ENCODE measurements around a stretch of chr9.

- PRO-cap = no peak
- RAMPAGE, long total RNA, 4 experiments = no peak in any of the 4 experiments
Measured at GRCh38 chr9:125493340-125493923, 213.6 kb downstream of the MAPKAP1 start.

DNA sequence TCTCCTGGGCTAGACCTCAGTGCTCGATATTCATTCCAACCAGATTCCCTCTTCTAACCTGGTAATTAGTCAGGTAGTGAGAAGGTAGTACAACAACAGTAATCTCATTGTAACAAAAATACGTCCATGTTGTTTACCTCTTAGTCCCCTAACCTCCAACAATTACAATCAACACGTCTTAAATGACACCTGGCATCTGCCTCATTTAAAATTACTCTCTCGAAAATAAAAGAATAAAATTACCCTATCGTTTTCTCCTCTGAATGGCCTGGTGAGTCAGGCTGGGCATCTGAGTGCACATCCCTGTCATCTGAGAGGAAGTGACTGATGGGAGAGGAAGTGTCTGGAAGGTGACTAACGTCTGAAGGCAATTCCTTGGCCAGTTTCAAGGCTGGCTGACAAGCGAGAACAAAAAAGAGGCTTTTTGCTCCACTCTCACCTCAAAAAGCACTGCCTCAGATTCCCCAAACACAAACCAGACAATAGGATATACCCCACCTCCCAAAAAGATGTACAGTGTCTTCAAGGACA, 57.7 kb downstream of the MAPKAP1 start:
- PRO-cap = unidirectional peak, plus-strand start at position 382 of the sequence
- RAMPAGE, long total RNA, 4 experiments = no peak in any of the 4 experiments

DNA sequence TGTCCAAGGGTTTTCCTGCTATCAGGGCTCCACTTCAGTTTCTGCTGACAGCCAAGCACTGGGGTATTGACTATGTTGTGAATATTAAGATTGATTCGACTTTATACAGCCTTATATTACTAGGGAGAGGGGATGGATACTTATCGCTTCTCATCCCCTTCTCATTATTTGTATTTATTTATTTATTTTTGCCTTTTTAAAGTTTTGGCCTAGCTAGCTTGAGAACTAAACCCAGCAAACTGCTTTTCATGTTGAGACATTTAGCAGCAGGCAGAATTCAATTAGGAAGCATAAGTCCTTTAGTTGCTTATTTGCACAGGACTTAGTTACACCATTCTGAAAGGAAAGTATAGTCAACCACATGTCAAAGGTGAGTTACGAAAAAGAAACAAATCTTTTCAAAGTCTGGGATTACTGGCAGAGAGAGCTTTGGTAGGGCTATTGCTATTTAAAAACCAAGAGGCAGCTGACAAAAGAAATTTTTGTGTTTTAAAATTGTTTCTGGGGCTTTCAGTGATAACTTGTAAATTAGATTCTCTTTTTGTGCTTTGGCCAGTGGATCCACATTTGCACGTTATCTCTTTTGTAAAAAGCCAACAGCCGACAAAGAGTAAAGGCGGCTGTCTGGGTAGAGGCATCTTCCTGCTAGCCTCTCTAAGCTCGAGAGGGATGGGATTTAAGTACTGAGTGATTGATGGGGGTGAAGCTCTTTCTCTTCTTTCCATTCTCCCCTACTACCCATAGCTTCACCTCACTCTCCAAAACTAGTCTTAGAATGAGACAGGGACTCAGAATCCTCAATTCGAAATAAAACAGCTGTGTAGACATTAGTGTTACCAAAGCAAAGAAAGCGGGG, 3.2 kb downstream of the PBX3 start:
- PRO-cap = no peak
- RAMPAGE, long total RNA, 4 experiments = no peak in any of the 4 experiments

DNA sequence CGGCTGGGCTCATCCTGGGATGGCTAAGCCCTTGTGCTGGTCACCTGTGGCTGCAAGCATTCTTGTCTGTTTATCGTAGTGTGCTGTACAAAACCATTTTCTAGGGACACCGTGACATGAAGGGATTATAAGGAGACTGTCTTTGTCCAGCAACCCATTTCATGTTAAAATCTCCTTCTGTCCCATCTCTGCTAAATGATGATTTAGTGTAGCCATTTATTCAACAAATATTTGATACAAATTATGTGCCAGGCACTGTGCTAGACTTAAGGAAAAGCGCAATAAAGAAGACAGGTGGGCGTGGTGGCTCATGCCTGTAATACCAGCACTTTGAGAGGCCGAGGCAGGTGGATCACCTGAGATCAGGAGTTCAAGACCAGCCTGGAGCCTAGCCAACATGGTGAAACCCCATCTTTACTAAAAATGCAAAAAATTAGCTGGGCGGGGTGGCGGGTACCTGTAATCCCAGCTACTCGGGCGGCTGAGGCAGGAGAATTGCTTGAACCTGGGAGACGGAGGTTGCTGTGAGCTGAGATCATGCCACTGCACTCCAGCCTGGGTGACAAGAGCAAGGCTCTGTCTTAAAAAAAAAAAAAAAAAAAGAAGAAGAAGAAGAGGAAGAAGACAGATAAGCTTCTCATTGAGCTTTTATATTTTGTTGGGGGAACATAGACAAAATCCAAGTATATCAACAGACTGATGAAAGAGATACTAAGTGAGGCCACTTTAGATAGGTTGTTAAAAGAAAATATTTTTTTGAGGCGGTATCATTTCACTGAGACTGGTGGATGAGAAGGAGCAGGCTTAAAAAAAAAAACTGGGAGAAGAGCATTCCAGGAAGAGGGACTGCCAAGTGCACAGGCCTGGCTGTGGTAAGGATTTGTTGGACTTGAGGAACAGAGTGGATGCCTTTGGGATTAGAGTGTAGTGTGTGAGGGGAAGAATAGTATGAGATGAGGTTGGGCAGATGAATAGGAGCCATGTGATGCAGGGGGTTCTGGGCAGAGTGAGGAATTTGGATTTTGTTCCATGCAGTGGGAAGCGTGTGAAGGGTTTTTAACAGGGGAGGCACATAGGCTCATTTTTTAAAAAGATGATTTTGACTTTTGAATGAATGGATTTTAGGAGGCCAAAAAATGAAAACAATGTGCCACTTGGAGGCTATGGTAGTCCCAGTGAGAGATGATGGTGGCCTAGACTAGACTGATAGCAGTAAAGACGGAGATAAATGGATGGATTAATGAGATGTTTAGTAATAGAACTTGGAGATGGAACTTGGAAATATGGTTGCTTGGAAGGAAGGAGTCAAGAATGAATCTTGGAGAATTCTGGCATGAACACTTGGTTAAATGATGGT, 57.7 kb downstream of the PBX3 start:
- PRO-cap = no peak
- RAMPAGE, long total RNA, 4 experiments = start-site peak on the plus strand in 1 of 4 experiments, centred at position 844 of the sequence, 11 reads per replicate

GRCh38 chr9:125829671-125830466, 82.7 kb downstream of the PBX3 start:
- PRO-cap = unidirectional peak, minus-strand start at chr9:125830005
- RAMPAGE, long total RNA, 4 experiments = no peak in any of the 4 experiments

DNA sequence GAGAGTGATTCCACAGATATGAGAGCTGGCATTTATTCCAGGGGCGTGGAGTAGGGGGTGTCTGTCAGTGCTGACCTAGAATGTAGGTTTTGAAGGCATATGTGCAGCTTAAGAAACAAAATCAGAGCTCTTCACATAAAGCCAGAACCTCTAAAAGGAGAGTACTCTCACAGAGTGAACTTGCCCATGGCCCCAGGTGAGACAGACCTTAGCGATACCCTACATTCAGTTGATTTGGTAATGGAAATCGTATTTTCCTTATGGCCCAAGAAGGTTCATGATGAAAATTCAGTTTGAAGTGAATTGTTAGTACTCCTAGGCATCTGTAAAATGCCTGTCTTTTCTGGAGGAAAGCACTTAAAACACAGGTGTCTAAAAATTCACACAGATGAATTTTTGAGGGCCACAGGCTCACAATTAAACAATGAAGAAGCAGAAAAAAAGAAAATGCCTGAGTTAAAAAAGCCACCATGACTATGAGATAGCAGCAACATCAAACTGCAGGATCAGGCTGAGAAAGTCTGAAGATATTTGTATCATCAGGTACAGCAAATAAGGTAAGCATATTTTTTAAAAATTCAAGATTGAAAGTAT, 121.4 kb downstream of the PBX3 start:
- PRO-cap = no peak
- RAMPAGE, long total RNA, 4 experiments = no peak in any of the 4 experiments

DNA sequence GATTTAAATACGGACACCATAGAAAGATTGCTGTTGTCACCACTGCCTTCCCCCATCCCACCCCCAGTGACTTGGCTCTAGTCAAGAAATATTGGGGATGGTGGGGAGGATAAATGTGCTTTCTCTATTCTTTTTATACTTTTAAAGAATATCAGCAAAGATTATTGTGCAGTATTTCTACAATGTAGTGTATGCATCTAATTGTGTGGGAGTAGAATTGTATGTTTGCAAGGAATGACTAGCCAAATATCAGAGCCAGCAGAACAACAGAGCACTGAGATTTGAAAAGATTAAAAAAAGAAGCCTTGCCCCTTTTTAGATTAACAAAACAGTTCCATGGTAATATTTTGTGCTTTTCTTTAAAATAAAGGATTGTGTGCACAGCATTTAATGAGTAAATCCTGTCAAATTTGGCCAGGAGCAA, 143.4 kb downstream of the PBX3 start:
- PRO-cap = no peak
- RAMPAGE, long total RNA, 4 experiments = no peak in any of the 4 experiments

- PRO-cap = no peak
- RAMPAGE, long total RNA, 4 experiments = no peak in any of the 4 experiments
Measured at GRCh38 chr9:126345517-126345804, 18.8 kb downstream of the MVB12B start.

DNA sequence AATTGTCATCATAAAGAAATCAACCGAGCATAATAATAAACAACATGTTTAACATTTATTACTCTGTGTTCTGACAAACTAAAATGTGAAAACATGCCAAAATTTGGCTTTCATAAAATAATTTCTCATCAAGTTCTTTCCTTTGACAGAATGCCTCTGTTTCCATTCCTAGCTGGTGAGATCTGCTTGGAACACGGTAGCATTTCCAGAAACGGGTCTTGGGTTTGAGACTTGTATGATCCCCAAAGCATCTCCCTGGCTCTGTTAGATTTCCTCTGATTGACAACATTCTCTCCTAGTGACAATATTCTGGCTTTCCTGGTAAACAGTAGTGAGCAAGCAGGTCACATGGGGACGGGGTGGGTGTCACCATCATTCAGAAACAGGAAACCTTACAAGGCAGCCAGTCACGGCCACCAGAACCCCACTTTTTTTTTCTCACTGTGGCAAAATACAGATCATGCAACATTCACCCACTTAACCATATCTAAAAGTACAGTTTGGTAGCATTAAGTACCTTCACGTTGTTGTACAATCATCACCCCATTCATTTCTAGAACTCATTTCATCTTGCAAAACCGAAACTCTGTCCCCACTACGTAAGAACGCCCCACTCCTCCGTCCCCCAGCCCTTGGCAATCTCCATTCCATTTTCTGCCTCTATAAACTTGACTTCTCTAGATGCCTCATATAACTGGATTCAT, 90.1 kb upstream of the LMX1B start:
- PRO-cap = bidirectional peak, plus-strand start at position 397 of the sequence, minus-strand start at position 277 of the sequence
- RAMPAGE, long total RNA, 4 experiments = no peak in any of the 4 experiments

DNA sequence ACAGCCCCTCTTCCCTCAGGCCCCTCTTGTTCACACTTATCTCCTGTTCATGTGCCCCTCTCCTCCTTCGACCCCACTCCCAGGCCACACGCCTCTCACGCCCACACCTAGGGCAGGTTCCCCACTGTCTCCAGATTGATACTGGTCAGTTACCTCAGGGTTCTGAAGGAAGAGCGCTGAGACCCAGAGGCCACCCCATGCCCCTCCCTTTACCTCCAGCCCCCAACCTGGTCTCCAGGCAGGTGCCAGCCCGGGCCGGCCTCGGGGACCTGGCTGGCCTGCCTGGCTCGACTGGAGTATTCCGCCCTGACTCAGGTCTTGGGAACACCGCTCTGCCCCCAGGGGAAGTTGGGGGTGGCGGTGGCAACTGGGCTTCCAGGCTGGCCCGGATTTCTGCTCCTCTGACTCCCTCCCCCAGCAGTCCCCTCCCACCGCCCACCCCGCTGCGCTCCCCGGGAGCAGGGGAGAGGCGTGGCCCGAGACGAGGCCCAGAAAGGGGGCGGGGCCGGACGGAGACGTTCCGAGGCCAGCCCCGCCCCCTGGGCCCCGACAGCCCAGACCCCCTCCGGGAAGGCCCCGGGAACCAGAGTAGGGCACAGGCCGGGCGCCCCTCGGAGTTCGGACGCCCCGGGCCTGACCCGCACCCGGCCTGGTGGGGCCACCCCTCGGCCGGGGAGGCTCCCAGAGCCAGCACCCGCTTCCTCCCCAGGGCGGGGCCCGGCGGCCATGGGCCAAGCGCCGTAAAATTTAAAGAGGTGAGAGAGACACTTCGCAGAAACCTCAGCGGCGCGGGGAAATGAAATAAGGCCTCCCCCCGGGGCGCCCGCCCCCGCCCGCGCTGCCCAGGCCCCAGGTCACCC, 82.5 kb upstream of the ZBTB43 start:
- PRO-cap = bidirectional peak, plus-strand start at position 557 of the sequence, minus-strand start at position 313 of the sequence
- RAMPAGE, long total RNA, 4 experiments = no peak in any of the 4 experiments

DNA sequence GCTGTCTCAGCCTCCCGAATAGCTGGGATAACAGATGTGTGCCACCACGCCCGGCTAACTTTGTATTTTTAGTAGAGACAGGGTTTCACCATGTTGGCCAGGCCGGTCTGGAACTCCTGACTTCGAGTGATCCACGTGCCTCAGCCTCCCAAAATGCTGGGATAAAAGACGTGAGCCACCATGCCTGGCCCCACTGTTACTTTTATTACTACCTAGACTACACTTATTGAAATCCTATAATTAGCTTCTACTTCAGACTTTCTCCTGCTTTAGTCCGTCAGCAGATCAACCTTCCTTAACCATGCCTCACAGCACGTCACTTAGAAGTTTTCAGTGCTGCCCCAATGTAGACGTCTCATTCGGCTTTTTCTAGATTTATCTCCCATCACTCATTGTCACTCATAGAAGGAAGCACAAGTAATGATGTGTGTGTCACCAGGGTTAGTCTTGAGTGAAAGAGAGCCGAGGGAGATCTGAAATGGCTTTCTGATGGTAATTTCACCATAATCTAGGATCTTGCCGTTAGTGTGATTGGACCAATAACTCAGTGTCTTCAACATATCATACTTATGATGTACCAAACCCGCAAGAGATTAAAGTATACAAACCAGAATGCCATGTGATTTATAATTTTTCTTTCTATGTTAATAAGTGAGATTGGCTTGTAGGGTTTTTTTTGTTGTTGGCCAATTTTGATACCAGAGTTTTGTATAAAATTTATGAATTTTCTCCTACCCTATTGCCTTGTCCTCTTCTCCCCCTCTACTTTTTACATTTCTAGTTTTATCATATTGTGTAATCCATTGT, 8.5 kb downstream of the ZBTB43 start:
- PRO-cap = no peak
- RAMPAGE, long total RNA, 4 experiments = no peak in any of the 4 experiments

GRCh38 chr9:126838350-126839088, 21.9 kb upstream of the ZBTB34 start:
- PRO-cap = no peak
- RAMPAGE, long total RNA, 4 experiments = no peak in any of the 4 experiments

GRCh38 chr9:126985811-126986415, 71.3 kb downstream of the RALGPS1 start:
- PRO-cap = no peak
- RAMPAGE, long total RNA, 4 experiments = no peak in any of the 4 experiments

DNA sequence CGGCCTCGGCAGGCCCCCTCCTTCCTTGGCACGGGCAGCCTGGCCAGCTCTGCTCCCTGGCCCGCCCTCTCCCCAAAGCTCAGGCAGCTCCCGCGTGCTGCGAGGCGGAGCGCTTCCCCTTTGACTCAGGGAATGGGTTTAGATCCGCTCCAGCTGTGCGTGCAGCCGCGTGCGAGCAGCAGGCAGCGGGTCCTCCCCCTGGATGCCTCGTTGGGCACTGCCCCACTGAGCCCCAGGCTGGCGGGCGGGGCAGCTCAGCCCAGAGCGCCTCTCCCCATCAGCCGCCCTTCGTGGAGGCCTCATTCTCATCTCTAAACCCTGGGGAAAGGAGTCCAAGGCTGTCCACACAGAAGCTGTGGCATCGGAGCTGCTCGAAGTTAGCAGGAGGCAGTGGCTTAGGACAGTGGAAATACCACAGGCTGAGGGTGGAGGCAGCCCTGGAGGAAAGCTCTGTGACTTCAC, 463 bp upstream of the ANGPTL2 start:
- PRO-cap = bidirectional peak, plus-strand start at position 141 of the sequence, minus-strand start outside the sequence
- RAMPAGE, long total RNA, 4 experiments = no peak in any of the 4 experiments

DNA sequence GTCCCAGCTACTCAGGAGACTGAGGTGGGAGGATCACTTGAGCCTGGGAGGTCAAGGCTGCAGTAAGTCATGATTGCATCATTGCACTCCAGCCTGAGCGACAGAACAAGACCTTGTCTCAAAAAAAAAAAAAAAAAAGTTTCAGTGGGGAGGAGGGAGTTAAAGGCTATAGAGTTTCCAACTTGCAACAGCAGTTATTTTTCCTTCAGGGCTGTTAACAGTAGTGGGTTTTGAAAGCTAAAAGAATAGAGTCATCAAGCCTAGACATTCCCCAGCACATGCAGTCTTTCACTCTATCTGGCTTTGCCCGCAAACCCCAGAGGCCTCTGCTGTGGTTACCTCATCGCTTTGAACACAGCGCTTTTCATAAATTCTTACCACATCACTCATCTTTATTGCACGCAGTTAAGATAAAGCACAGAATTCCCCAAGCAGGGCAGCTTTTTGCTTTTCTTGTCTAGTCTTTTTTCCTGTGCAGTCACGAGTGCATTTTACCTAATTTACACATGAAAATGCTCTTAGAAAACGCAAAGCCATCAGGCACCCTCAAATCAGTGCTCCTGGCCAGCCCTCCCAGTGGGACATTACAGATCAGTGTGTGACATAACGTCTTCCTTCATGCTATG, 8.7 kb upstream of the SLC2A8 start:
- PRO-cap = unidirectional peak, plus-strand start at position 408 of the sequence
- RAMPAGE, long total RNA, 4 experiments = no peak in any of the 4 experiments

GRCh38 chr9:127448538-127448881, 2.7 kb downstream of the RPL12 start:
- PRO-cap = no peak
- RAMPAGE, long total RNA, 4 experiments = no peak in any of the 4 experiments

GRCh38 chr9:127513786-127513985, 55.2 kb downstream of the NIBAN2 start:
- PRO-cap = no peak
- RAMPAGE, long total RNA, 4 experiments = no peak in any of the 4 experiments

DNA sequence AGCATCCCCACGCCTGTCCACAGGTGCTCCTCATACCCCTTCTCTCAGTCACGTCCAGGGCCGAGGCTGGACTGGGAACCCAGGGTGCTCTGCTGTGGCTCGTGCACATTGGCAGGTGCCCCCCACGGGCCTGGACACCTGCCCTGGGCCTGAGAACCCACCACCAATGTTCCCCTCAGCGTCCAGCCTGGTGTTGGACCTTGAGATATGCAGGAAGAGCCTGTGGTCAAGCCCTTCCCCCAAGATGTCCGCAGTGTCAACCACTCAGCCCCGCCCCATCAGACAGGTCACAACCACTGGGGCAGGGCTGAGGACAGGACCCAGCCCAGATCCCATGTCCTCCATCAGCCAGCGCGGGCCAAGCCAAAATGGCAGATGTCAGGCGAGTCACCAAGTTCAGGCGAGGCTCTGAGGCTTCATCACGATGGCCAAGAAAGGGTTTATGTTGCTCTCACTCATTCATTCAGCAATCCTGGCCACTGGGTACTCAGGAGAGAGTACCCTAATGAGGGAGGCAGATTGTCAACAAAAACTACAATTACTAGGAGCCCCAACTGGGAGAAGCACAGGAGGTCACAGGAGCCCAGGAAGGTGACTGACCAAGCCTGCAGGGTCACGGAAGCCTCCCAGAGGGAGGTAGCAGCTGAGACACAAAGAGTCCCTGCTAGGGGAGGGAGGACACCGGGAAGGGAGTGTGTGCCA, 22.4 kb downstream of the NIBAN2 start:
- PRO-cap = no peak
- RAMPAGE, long total RNA, 4 experiments = no peak in any of the 4 experiments

DNA sequence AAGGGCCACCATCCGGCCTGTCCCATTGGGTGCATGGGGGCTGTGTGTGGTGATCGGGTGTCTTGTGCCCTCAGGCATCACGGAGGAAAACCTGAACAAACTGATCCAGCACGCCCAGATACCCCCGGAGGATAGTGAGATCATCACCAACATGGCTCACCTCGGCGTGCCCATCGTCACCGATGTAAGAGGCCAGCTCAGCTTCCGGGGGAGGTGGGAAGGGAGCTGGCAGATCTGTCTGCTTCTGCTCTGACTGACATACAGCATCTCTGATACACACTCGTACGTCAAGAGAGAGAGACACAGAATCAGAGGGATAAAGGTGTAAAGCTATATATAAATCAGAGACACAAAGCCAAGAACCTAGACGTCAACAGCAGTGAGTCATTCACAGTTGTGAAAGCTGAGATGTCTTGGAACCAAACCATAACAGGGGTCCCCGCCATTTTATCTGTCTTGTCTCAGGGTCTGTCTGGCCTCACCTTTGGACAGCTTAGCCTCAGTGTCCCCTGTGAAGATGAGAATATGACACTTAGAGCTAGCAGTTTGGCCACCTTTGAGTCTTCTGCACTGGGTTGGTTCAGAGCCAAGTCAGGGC, 30.1 kb upstream of the CFAP157 start:
- PRO-cap = no peak
- RAMPAGE, long total RNA, 4 experiments = no peak in any of the 4 experiments

DNA sequence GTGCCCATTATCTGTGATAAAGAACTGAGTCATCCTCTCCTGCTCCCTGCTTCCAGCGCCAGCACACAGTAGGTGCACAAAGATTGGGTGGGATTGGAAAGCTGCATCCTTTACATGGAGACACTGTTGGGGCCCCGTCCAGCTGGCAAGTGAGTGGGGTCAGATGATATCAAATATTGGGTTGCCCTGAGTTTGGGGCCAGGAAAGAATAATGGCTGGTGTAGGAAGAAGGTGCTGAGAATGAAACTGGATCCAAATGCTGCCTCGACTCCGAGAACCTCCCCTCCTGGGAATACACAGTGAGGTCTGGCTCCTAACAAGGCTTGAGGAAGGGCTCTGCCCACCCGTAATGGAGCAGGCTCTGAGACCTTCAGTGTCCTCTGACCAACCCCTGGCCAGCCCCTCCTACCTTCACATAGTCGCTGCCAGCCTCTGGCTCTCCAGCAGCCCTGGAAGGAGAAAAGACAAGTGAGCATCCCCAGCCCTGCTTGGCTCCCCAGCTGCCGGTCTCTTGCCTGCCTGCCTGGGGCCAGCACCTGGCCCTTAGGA, 17.2 kb downstream of the SH2D3C start:
- PRO-cap = unidirectional peak, plus-strand start at position 443 of the sequence
- RAMPAGE, long total RNA, 4 experiments = no peak in any of the 4 experiments